Left cardiac atrium (tissue), 1 donor: Measurements from ENCODE around the gene PLD6.

- PRO-cap, result no peak
These were observed 37.9 kb downstream of the TTC19 start for GRCh38 chr17:16037304-16038093.

- PRO-cap, result no peak
These were observed 65.9 kb downstream of the CENPV start for GRCh38 chr17:16287272-16287946.

- PRO-cap, result no peak
These were observed 10.6 kb downstream of the CENPV start for GRCh38 chr17:16342533-16343177.

- PRO-cap, result no peak
These were observed 27.9 kb downstream of the TRPV2 start for GRCh38 chr17:16443216-16443770.

DNA sequence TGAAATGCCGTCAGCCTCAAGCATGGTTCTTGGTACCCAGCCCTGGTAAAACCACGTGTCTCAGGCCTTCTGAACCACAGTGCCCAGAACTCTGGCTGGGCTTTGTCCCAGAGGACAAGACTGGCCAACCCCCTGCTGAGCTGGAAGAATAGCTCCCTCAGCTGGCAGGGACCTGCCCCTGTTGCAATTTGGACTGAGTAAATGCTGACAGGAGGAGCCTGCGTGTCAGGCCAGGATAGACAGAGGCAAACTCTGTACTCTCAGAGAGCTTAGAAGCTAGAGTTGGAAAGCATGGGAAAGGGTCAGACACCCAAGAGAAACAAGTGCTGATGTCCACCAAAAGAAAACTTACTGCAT, 106.1 kb downstream of the TNFRSF13B start:
- PRO-cap, result no peak

GRCh38 chr17:16969847-16970918, 1.7 kb downstream of the TNFRSF13B start:
- PRO-cap, result no peak

- PRO-cap, result no peak
These were observed 5.8 kb upstream of the MPRIP start for GRCh38 chr17:17036427-17036892.

DNA sequence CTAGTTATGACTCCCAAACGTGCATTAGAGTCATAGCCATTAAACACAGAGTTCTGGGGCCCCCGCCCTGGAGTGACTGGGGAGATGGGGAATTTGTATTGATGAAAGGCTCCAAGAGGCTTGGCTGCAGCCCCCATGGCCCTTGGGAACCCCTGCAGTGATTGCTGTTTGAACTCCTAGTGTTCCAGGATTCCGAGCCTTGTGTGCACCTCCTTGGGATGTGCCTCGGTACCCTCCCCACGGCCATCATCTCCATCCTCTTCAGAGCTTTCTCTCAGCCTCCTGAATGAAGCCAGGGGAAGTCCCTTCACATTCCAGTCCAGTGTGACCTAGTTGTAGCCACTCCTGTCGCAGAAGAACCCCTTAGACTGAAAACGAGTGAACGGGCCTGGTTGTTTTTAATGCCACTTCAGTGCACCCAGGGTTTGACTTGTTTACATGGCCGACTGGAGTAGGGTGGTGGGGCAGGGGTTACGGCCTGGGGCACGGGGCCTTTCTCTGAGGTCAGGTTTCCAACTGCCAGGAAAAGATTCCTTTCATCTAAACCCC, 1.4 kb downstream of the MPRIP start:
- PRO-cap, result no peak

DNA sequence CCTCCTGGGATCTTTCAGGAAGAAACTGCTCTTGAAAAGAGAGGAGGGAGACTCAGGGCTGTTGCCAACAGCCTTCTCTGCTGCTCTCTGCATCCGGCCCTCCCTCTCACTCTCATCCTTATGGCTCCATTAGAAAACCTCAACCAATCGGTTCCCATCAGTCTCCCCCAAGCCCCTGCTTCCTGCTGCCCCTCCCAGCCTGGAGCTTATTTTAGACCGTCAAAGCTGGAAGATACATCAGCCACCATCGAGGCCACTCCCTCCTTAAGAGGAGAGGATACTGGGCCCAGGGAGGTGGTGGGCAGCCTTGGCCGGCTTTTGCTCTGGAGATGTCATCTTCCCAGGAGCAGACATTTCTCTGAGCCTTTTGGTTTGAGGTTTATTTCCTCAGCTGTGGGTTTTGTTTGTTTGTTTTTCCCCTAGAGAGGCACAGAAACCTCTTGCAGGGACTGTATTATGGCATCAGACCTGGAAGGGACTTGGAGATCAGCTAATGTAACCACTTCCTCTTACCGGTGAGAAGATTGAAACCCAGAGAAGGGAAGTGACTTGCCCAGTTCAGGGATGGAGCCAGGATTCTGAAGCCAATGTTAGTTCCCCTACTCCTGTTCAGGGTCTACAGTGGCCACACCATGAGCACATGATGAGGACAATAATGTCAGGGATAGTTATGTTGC, 2.8 kb downstream of the MPRIP start:
- PRO-cap, result bidirectional peak, plus-strand start at position 214 of the sequence, minus-strand start at position 91 of the sequence

- PRO-cap, result no peak
These were observed 25.2 kb downstream of the MPRIP start for GRCh38 chr17:17067286-17067992.

DNA sequence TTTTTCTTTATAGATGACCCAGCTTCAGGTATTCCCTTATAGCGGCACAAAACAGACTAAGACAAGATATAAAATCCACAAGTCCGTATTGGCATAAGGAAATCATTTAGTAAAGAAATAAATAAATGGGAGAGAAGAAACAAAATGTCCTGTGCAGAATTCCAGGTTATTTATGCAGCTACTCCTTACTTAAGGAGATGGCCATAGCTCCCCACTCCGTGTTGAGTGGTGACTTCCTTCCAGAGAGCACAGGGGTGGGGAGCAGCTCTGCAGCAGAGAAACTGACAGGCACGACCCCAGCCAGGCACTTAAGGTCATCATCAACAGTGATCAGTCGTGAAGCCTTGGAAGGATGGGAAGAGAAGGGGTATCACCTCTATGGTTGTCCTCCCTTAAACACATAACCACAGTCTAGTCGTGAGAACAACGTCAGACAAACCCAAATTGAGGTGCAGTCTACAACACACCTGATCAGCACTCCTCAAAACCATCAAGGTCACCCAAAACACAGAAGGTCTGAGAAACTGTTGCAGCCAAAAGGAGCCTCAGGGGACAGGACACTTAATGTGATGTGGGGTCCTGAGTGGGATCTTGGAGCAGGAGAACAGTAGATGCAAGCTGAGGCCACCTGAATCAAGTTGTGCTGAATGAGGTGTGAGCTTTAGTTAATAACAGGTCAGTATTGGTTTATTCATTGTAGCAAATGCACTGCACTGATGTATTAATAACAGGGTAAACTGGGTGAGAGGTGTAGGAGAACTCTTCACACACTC, 68.2 kb downstream of the MPRIP start:
- PRO-cap, result no peak

GRCh38 chr17:17158326-17159026, 47.7 kb downstream of the PLD6 start:
- PRO-cap, result no peak

GRCh38 chr17:17206060-17207162, at the start of gene PLD6:
Gene PLD6 (minus strand): TSS chr17:17206333.
- PRO-cap, result unidirectional peak, minus-strand start at chr17:17206333

DNA sequence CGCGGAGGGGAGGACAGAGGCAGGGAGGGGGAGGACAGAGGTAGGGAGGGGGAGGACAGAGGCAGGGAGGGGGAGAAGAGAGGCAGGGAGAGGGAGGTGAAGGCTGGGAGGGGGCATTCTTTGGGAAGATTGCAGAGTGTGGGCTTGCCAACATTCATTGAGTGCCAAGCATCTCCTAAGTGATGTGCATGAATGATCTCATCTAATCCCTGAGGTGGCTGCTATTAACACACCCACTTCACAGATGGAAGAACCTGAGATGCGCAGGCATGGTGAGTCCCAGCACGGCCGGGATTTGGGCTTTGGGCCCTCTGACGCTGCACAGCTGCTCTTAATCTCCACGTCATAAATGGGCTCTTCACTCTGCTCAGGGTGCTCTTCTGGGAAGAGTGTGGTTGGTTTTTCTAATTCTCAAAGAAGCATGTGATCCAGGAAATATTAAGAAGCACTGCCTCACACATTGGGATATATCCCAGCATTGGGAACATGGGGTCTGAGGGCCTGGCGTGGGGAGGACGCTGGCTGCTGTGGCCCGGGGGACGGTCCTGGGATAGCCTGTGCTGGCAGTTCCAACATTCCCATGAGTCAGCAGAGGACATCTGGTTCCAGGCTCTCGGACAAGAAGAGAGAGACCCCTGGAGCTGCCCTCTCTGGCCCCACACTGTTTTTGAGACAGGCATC, 58.5 kb downstream of the NT5M start:
- PRO-cap, result no peak

DNA sequence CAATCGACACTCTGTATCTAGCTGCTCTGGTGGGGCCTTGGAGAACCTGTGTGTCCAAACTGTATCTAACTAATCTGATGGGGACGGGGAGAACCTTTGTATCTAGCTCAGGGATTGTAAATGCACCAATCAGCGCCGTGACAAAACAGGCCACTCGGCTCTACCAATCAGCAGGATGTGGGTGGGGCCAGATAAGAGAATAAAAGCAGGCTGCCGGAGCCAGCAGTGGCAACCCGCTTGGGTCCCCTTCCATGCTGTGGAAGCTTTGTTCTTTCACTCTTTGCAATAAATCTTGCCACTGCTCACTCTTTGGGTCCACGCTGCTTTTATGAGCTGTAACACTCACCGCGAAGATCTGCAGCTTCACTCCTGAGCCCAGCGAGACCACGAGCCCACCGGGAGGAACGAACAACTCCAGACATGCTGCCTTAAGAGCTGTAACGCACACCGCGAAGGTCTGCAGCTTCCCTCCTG, 9.1 kb downstream of the RASD1 start:
- PRO-cap, result no peak

GRCh38 chr17:17494750-17495811, 1.1 kb downstream of the RASD1 start:
- PRO-cap, result unidirectional peak, plus-strand start at chr17:17494993; unidirectional peak, plus-strand start at chr17:17495028

- PRO-cap, result no peak
These were observed 19.4 kb upstream of the RASD1 start for GRCh38 chr17:17515457-17516157.

GRCh38 chr17:17549647-17550525, 41.6 kb downstream of the PEMT start:
- PRO-cap, result bidirectional peak, plus-strand start at chr17:17550055, minus-strand start at chr17:17549861

GRCh38 chr17:17575211-17576424, 15.9 kb downstream of the PEMT start:
- PRO-cap, result no peak

DNA sequence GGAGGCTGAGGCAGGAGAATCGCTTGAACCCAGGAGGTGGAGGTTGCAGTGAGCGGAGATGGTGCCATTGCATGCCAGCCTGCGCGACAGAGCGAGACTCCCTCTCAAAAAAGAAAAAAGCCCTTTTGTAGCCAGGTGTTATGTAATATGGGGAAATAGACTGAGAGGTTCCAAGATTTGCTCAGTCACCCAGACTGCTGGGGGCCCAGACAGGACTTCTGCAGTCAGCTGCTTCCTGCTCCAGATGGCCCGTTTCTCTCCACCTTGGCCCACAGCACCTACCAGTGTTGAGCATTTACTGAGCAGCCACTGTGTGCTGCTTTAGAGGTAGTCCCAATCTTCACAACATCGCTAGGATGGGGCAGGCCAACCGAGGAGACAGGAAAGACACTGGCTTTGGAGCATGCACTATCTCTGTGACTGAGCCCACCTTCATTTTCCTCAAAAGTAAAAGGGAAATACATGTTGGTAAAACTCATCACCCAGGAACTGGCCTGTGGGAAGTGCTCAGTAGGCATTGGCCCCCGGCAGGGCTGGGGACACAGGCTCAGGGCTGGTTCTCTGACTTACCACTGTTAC, 1.4 kb upstream of the PEMT start:
- PRO-cap, result no peak